Measurements from ENCODE around the genes RNF186 and EIF4G3.

DNA sequence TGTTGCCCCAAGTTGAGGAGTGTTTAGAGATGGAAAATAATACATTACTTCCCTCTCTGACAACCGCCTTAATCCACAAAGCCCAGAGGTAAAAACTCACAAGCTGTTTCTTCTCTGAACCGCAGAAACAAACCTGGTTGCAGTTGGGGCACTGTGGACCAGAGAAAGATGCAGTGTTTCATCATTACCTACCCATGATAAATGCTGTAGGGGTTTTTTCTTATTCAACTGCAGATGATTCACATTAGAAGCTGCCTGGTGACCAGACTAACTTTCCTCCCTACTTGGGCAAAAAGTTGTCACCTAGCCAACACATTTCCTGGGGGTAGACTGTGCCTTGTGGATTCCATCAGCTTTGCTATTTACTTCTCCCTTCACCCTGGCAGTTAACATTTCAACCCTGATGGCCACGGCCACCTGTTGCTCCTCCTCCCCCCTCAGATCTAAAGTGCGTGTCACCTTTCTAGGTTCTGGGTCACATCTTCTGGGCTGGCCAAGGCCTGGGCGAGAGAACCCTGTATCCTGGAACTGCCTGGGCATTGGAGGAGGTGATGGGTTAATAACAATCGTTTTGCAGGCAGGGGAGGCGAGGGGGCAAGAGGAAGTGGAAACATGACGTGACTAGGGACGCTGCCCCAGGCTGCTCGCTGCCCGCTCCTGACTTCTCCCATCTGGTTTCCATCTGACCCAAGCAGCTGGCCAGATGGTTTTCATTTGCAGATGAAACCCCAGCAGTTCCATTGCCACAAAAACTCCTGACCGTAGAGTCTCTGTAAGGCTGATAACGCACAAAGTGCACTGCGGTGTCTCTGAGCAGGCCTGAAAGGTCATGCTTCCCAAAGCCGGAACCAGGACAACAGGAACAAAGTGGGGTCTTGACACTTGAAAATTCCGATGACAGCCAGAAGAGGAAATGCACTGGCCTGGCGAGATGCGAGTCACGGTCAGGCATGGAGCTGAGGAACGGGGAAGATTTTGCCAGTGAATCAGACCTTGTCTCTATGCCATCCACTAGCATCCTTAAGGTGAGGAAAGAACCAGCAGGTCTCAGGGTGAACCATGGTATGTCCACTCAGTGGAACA, 36.6 kb downstream of the CAPZB start:
- PRO-cap: bidirectional peak, plus-strand start at position 904 of the sequence, minus-strand start at position 673 of the sequence

DNA sequence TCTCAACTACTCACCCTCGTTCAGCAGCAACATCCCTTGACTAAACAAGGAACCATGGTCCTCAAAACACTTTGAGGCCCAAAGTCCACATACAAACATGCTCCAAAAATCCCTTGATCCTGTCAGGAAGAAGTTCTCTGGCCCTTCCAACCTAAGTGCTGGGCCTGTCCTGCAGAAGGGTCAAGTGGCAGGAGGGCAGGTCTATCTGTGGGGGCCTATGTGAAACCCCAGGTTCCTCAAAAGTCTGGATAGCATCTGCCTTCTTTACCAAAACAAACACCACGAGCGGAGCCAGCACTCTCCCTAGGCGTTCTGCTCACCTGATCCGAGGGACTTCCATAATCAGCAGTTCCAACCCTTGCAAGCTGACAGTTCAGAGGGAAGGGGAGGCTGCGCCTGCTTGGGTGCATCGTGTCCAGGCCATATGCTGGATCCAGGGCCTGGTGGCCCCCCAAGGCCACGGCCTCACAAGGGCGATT, 1.4 kb downstream of the CAPZB start:
- PRO-cap: no peak

- PRO-cap: no peak
Observed at GRCh38 chr1:19599143-19599766, 2.5 kb downstream of the MICOS10 start.

DNA sequence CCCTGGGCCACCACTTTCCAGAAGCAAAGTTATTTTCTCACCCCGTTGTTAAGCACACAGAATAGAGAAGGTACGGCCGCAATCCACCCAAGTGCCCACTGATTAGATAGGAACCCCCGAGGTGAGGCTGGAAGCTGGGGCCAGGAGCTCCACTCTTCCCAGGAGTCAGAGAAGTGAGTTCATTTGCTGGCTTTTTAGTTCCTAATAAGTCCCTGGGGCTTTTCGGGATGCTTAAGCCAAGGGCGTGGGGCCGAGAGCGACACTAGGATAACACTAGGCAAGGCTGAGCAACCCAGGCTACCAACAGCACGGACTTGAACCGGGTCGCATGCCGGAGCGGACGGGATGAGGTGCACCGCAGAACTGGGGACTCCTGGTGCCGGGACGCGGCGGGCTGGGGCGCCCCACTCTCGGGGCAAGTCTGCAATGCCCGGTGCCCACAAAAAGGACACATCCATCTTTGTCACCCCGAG, 622 bp upstream of the NBL1 start:
- PRO-cap: bidirectional peak, plus-strand start outside the sequence, minus-strand start at position 258 of the sequence

GRCh38 chr1:19646408-19646929, 2.4 kb downstream of the NBL1 start:
- PRO-cap: no peak

DNA sequence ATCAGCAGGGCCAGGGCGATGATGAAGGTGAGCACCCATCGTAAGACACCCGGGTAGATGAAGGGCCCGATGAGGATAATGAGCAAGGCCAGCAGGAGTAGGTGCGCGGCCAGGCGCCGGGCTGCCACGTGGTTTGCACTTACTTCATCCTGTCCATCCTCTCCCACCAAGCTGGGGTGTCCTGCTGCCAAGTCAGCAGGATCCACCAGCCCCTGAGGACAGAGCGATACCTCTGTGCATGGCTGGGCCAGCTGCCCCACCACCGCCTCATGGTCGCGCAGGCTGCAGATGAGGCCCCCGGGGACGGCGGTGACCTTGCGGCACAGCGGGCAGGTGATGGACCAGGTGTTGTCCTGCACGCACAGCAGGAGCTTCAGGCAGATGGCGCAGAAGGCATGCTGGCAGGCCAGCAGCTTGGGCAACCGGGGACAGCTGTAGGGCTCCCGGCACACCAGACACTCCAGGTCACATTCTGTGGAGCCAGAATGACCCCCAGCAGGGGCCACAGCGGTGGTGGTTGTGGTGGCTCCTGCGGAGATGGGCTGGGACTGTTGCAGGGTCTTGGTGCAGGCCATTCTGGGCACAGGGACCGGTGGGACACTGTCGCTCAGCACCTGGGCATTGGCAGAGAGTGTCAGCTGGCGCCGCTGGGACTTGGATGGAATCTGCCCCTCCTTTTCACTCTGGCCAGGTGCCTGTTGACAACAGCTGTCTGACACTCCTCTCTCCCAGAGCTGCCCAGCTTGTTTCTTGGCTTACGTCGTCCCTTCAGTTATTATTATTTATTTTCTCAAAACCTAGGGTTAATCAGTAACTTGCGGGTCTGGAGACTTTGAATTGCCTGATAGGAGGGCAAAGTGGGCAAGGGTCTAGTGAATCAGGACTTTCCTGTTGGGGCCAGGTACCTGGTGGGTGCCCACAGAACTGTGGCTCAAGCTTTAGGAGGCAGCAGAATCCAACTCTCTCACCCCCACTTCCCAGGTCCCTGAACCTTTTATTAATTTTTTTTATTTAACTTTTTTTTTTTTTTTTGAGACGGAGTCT, at the start of gene RNF186:
TSS of gene RNF186 (minus strand) at position 757 of the 1,044 bp plus-strand sequence.
- PRO-cap: no peak

DNA sequence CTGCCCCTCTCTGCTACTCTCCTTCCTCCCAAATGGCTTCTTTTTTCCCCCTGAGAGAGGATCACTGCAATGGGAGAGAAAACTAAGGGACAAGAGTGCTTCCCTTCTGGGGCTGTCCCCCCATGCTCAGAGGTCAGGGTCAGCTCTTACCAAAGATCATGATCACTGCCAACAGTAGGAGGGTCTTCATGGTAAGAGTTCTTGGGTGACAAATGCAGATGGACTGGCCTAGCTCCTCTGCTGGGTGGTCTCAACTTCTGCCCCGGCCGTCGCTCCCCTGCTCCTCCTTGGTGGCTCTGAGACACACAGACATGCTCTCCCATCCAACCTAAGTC, 867 bp downstream of the PLA2G2A start:
- PRO-cap: no peak

GRCh38 chr1:20034973-20035618, 34.9 kb upstream of the PLA2G5 start:
- PRO-cap: no peak

DNA sequence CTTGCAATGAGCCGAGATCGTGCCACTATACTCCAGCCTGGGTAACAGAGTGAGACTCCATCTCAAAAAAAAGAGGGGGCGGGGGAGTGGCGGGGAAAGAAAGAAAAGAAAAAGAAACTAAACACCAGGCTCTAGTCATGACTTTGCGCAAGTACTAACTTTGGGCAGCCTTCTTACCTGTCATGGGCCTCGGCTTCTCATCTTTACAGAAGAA, 20.1 kb downstream of the PLA2G2D start:
- PRO-cap: no peak

DNA sequence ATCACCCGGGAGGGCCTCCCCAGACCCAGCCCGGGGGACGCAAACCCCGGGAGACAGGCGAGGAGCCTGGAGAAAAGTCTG, 189 bp downstream of the UBXN10 start:
- PRO-cap: no peak

DNA sequence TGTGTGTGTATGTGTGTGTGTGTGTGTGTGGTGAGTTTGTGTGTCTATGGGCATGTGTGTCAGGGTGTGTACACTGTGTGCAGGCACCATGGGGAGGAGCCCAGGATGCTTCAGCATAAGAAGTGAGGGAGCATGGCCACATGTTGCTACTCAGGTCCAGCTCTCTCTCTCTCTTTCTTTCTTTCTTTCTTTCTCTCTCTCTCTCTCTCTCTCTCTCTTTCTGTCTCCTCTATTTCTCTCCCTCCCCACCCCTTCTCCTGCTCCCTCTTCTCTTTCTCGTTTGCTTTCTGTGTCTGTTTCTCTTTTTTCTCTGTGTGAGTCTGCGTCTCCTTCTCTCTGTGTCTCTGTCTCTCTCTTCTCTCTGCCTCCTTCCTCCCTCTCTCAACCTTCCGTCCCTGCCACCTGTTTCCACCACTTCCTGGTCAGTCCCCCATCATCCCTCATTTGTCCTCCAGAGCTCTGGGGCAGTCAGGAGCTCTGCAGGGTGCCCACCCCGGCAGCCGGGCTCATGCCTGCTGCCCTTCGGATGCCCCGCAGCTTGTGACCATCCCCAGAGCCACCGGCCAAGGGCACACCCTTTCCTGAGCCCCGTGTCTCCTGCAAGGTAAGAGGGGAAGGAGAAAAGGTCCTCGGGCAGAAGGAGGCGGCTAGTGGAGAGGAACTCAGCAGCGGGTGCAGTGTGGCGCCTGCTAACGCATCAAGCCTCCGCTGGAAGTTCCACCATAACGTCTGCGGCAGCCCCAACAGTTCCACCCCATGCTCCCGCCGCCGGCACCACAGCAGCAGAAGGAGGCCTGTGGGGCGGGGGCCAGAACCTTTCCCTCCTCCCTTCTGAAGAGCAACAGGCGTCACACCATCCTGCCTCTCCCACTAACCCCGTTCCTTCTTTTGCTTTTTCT, 743 bp downstream of the VWA5B1 start:
- PRO-cap: no peak

DNA sequence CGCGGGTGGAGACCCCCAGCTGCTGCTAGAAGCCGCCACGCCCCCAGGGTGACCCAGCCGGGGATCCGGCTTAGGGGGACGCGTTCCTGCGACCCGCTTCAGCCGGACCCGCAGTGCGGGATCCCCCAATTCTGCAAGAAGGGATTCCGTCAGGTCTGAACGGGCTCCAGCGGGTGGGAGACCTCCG, 1.2 kb downstream of the CAMK2N1 start:
- PRO-cap: no peak

GRCh38 chr1:20604613-20605156, 15.8 kb downstream of the CDA start:
- PRO-cap: no peak

DNA sequence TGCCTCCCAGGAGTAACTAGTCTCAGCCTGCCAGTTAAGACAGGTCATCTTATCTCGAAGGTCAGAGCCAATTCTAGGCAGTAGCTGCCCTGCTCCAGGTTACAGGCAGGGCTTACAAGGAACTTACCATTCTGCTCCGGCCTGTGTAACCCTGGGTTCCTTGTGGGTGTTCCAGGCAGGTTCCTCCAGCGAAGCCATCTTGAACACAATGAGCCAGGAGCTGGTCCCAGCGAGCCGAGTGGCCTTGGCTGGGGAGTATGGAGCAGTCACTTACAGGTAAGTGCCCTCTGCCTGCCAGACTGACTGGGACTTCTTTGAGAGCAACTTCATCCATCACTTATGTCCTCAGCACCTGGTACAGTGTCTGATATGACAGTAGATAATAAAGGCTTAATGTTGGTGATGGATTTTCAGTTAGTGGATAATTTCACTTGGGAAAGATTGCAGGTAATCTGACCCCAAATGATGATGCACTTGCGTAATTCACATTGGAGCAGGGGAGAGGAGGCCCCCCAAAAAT, 6.5 kb downstream of the PINK1 start:
- PRO-cap: no peak

DNA sequence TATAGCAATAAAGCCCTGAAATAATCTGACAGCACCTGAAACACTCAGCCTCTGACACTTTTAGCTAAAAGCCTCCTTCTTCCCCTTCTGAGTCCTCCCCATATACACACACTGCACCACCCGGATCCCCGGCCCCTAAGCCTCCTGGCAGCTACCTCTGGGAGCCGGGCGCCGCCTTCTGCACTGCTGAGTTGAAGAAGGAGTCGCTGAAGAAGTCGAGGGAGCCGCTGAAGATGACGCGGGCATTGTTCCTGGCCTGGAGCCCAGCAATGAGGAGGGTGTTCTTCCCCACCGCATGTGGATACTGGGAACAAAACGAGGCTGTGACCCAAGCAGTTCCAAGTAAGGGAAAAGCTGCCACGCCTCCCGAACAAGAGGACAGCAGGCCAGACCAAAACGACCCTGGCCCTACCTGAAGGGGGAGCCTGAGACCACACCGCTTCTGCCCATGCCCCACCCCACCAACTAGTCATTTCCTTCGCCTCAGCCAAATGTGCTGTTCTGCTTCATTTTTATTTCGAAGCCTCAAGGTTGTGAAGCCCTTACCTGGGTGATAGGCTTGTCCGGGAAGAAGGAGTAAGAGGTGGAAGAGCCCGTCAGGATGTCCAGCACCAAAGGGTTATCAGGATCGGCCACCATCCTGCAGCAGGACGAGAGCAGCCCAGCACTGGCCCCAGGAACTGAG, 7.0 kb downstream of the DDOST start:
- PRO-cap: no peak

DNA sequence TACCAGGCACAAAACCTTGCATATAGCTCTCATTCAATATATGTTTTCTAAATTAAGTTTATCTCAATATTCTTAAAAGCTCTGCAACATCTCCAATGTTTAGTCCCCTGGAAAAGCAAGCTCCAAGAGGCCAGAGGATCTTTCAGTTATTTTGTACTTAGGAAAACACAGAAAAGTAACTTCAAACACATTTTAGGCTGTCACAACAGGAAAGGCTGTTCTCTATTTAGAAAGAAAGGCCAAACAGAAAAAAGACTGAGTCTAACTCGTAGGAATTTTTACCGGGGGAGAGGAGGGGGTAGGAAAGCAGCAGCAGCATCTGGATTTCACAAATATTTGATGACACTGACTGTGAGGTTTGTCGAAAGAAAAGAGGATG, 107.2 kb downstream of the EIF4G3 start:
- PRO-cap: no peak

DNA sequence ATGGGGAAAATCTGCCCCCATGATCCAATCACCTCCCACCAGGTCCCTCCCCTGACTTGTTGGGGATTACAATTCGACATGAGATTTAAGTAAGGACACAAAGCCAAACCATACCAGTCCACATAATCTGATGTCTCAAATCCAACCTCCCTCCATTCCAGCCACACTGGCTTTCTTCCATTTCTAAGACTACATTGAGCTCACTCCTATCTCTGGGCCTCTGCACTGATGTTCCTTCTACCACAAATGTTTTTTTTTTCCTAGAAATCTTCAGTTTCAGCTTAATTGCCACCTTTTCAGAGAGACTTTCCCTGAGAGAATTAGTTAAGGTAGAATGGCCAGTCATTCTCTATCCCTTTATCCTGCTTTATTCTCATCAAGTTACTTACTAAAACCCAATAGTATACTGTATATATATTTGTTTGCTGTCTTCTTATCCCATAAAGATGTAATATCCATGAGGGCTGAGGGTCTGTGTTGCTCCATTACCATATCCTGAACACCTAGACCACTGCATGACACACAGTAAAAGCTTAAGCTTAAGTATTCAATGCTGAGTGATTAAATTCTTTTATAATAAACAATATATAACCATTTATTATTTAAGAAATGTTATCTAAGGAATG, 92.1 kb downstream of the EIF4G3 start:
- PRO-cap: no peak

GRCh38 chr1:21140698-21142079, 35.5 kb downstream of the EIF4G3 start:
- PRO-cap: no peak

- PRO-cap: bidirectional peak, plus-strand start at chr1:21177066, minus-strand start at chr1:21176893
Observed at GRCh38 chr1:21176763-21177286, at the start of gene EIF4G3. TSS of gene EIF4G3 (minus strand) at chr1:21176897.

- PRO-cap: no peak
Observed at GRCh38 chr1:21310663-21311165, 20.5 kb upstream of the ECE1 start.

Data from penis (tissue), 1 donor.